Cardiac ventricle fibroblast (primary cell): ENCODE data around the gene TMEM40.

DNA sequence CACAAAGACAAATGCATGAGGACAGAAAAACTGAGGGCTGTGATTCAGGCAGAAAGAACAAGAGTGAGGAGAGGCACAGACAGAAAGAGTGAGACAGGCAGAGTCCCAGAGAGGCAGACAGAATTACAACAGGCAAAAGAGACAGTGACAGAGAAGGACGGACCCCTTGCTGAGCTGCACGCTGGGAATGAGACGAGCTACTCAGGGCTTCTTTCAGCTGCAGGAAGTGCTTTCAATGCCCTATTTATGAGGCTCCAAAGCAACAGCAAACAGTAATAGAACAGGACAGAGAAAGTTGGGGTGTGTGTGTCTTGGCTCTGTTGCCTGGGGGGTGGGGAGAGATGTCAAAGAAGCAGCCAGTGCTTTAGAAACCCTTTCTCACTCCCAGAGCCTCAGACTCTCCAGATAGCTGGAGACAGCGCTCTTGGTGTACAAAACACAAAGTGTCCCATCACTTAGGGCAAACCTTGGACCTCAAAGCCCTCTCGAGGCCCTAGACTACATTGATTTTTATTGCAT, 524 bp upstream of the TIMP4 start:
- RAMPAGE, long total RNA, result no peak

- RAMPAGE, long total RNA, result no peak
Measured at GRCh38 chr3:12183390-12183665, 24.6 kb upstream of the TIMP4 start.

DNA sequence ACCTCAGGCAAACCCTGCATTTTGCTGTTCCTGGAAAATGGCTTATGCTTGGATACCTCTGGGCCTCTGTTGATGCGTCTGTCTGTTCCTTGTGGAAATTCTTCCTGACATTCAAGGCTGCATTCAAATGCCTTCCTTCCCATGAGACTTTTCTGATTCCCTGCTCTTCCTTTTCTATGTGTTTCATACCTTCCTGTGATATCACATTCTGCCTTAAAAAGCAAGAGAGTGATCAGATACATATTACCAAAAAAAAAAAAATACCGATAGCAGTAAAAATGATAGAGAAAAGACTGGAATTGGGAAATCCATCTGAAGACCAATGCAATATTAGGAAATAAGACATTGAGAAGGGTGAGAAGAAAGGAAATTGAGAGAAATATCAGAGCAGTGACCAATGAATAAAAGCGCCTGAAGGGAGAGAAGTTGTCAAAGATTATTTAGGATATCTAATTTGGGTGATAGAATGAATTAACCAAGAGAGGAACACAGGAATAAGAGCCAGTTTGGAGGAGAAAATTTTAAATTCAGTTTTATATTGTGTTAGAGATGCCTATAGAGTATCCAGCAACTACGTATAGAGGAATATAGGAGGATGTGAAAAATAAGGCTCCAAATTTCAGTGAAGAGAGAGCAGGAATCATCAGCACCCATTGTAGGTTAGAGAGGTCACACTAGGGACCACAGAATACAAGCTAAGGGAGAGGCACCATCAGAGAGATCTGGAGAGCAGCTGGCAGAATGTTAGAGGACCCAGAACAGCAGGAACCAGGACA, 86.2 kb upstream of the TSEN2 start:
- RAMPAGE, long total RNA, result no peak

GRCh38 chr3:12481383-12481822, 2.9 kb upstream of the TSEN2 start:
- RAMPAGE, long total RNA, result no peak

DNA sequence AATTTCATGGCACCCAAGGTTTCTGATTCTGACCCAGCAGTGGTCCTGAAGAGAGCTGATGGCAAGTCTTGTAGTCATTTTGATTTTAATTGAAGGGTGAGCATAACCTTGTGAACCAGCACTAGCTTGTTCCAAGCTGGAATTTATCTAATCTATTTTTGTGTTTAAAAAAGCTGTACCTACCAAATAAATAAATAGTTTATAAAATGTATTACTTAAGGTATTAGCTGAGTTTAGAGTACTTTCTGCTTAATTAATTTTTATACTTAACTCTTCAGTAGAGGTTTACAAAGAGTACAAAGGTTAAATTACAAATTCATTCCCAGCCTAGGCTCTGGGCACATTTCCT, 26.2 kb downstream of the MKRN2 start:
- RAMPAGE, long total RNA, result no peak

DNA sequence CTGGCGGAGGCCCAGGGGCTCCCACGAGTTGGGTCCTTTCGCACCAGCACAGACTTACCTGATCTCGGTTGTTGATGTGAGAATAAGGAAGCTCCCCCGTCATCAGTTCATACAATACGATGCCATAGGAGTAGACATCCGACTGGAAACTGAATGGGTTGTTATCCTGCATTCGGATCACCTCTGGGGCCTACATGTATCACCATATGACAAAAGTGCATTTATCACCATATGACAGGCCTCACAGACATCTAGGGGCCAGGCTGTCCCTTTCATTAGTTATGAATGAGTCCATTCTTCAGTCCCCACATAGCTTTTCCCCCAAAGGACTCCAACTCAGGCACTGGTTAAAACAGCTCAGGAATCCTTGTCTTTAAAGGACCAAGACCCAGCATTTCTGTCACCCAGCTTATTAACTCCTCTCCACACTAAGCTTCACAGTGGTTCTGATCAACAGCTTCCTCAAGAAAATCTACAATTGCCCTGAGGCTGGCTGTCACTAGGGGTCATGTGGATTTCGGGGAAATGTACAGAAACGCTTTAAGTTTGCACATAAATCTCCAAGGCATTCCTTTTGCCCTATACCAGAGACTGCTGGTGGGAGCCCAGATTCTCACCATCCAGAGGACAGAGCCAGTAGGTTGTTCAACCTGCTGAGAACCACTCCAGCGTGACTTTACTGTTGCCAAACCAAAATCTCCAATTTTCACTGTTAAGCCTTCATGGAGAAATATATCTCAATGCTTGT, 28.4 kb downstream of the MKRN2 start:
- RAMPAGE, long total RNA, result no peak

DNA sequence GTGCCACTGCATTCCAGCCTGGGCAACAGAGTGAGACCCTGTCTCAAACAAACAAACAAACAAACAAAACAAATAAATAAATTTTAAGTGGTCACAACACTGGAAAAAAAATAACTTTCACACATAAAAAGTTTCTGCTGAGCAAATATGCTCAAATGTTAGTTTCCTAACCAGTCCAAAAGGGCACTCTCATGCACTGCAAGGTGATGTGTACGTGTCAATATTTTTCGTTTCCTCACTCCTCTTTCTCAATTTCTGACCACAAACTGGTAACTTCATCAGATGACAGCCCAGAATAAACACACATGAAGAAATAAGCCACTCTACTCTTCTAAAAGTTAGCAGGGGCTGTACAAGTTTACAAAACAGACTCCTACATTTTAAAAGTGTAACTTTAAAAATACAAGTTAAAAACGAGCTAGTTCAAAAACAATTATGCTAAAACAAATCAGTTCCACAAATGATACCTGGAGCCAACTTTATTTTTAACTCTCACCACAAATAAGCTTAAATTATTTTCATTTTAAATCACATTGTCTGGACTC, 16.3 kb downstream of the RAF1 start:
- RAMPAGE, long total RNA, result no peak

GRCh38 chr3:12719917-12720490, 39.1 kb downstream of the TMEM40 start:
- RAMPAGE, long total RNA, result no peak

GRCh38 chr3:12757985-12758512, 1.0 kb downstream of the TMEM40 start:
- RAMPAGE, long total RNA, result no peak

GRCh38 chr3:12759093-12759767, at the start of gene TMEM40:
TSS of gene TMEM40 (minus strand) at chr3:12759259.
- RAMPAGE, long total RNA, result no peak

- RAMPAGE, long total RNA, result no peak
Measured at GRCh38 chr3:12768606-12769270, 9.7 kb upstream of the TMEM40 start.

DNA sequence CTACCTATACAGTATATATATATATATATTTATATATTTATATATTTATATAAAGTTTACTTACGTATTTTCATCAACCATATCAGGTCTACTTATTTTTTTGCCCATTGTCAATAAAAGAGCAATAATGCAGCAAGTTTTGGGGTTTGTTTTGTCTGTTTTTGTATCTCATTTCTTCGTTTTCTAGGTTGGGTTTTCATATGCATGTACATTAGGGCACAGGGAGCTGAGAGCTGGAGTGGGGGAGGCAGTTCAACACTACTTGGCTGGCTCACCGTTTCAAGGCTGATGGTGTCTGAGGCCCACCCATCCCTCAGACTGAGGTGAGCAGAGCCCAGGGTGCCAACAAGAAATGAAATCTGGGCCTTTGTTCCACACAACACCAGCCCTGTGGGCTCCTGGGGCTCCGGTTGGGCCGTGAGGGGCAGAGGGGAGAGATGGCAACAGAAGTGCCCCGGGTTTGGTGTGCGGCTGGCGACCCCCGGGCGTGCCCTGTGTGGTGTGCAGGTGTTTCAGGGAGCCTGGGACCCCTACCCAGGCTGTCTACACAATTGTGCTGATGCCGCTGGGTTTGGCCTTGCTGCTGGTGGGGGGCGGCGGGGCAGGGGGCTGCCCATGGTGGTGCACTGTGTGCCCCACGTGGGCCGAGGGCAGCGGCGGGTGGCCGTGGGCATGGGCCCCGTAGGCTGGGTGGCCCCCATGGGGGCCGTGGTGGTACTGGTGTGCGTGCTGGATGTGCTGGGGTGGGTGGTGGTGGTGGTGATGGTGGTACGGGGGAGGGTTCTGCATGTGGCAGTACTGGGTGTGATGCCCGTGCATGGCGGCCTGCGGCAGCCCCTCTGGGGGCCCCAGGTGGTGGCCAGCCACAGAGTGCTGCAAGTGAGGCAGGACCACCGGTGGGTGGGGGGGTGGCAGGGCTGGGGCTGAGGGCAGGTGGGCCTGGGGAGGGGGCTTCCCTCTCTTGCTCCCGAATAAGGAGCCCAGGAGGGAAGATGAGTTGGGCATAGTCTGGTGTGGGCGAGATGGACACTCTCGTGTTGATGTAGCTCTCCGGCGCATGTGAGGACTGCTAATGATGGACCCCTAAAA, 59.4 kb upstream of the RPL32 start:
- RAMPAGE, long total RNA, result no peak

- RAMPAGE, long total RNA, result no peak
Measured at GRCh38 chr3:12923497-12923982, 82.2 kb upstream of the RPL32 start.

GRCh38 chr3:12967793-12968246, 105.4 kb downstream of the IQSEC1 start:
- RAMPAGE, long total RNA, result no peak

DNA sequence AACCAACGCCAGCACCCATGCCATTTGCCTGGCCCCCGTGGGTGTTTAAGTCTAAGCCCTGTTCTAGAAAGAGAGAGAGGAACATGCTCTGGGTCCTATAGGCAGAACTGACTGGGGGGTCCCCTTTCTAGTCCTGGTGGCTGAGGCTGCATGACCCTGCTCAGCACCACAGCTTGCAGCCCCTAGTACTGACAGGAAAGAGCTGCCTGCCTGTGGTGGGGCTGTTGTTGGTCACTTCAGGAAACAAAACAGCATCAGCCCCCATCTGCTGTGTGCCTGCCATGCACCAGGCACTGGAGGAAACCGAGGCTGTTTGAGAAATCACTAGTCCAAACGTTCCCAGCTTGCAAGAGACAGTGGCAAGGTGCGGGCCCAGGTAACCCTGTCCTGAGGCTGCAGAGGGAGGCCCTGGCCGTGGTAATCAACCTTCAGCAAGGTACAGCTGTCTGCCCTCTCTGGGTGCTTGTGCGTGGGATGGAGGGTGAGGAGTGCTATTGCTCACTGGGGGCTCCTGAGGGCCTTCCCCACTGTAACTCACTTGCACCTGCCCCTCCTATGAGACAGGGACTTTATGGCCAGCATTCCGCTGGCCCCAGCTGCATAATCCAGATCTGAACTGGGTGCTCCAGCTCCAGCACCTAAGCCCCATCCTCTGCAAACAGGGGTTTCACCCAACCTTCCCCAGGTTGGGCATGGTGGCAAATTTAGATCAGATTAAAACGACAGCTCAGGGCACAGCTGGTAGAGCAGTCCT, 90.5 kb downstream of the IQSEC1 start:
- RAMPAGE, long total RNA, result no peak

GRCh38 chr3:13092292-13093048, 19.2 kb upstream of the IQSEC1 start:
- RAMPAGE, long total RNA, result no peak

DNA sequence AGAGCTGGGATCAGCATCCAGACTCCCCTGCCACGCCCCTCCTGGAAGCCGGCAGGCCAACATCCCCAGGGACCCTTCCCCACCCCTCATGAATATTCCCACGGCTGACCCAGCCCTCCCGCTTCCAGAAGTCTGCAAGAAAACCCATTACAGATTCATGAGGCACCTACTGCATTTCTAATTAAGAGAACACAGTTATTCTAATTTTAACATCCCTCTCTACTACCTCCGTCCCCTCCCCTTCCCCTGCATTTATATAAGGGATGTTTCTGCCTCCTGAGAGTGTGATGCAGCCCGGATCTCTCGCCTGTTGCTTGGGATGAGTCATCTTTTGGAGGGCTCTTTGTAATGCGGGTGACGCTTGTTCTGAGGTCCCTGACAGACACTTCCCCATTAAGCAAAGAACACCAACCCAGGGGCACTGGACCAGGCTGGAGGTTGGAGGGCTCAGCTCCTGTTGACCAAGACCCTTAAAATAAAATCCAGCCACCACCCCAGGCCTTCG, 118.7 kb downstream of the NUP210 start:
- RAMPAGE, long total RNA, result no peak

GRCh38 chr3:13325346-13325674, 94.8 kb downstream of the NUP210 start:
- RAMPAGE, long total RNA, result no peak

GRCh38 chr3:13352721-13353262, 67.3 kb downstream of the NUP210 start:
- RAMPAGE, long total RNA, result no peak

DNA sequence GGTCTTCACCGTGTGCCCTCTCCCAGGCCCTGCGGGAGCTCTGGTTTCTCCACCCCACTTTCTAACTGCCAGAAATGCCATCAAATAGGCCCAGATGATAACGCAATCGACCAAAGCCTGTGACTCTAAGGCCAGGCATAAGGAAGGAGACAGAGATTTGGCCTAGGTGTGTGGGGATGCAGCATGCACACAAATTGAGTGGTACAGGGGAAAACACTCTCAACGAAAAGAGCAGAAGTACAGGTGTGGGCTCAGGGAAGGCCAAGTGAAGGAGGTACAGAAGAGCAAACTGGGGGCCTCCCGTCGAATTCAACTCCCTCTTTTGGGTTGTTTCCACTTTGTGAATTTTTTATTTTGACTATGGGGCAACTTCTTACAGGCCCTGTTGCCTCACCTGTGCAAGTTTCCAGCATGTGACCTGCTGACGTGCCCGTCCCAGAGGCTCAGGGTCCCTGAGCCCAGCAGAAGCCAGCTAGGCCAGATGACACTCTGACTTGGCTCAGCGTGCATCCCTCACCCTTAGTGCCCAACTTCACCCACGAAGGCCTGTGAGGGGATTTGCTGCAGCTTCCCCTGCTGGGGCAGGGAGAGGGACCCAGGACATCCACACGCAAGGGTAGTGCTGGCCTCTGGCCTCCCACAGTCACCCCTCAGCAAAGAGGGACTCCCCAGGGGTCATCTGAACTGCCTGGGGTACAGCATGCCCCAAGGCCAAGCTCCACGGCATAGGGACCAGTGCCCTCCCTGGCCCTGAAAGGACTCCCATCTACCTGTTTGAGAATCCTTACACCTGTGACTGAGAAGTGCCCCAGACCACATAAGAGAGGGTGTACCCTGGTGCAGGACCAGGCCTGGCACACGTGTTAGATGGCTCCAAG, 4.5 kb downstream of the NUP210 start:
- RAMPAGE, long total RNA, result no peak